ENCODE measurements around the genes REN and PPP1R15B.

DNA sequence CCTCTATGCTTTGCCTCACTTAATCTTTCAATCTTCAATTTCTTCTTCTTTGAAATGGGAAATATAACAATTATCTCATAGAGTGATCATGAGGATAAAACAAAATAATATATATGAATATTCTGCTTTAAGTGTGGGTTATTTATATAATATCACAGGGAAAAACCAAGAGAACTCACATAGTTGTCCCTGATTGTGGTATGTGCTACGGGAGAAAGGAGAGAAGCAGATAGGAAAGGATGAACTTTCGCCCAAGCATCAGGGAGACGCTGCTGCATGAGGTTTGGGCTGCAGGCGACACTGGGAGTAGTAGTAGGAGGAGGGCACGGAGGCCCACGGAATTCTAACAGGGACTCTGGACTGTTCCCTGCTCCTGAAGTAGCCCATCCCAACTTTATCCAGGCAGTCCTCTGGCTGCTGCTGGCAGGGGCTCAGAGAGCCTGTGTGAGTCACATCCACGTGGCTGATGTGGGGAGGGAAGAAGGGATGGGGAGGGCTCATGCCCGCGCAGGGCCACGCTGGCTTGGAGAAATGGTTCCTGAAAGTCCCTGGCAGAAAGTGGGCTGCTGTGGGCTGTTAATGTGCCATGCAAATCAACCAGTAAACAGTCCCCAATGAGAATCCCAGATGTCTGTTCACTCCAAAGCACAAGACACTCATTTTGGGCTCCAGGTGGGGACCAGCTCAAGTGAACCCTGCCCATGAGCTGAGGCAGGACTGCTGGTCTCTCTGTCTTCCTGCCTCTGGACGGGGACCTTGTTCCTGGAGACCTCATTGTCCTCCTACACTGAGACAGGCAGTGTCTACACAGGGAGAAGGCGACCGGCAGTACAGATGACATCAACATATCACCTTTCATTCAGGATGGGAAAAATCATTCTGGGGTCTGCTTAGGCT lies 57.5 kb upstream of the FMOD start:
- RRBS, result no CpG with 5 or more reads among the region's 13 CpGs

DNA sequence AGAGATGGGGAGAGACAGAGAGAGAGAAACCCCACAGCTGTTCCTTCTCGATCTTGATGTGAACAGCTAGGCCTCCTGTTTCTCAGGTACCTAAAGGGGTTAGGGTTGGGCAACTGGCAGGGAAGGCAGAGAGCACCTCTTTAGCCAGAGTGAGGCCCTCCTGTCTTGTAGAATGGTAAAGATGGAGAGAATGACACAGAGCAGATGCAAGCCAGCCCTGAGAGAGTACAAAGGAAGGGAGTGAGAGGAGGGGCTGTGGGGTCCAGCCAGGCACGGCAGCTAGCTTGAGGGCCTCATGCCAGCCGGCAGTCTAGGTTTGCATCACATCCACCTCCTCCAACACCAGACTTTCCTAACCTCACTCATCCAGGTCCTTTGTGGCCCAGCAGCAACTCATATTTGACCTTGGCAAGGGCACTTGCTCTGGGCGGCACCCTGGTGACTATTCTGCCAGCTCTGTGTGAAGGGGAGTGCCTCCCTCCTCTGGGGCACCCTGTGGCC lies 13.2 kb downstream of the OPTC start:
- RRBS, result no CpG with 5 or more reads among the region's 4 CpGs

DNA sequence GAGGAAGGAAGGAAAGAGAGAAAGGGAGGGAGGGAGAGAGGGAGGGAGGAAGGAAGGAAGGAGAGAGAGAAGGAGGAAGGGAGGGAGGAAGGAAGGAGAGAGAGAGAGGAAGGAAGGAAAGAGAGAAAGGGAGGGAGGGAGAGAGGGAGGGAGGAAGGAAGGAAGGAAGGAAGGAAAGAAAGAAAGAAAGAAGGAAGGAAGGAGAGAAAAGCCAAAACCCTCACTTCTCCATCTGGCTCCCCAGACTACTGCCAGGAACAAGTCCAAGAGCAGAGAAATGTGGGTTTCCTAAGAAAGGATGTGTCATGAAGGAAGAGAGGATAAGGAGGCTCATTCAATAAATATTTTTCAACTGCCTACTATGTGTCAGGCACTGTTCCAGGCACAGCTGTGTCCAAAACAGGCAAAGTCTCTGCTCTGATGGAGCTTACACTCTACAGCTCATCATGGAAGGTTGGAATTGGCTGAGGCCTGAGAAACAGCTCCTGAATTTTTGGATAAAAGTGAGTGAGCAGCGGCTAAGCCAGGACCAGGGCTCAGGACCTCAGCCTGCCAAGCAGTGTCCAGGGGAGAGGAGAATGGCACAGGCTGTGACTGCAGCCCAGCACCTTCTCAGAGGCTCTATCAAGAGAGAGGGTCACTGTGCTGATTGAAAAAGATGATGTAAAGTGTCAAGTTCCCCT lies 42.6 kb upstream of the ATP2B4 start:
- RRBS, result no CpG with 5 or more reads among the region's 1 CpG

- RRBS, result no CpG with 5 or more reads among the region's 25 CpGs
Observed at GRCh38 chr1:203627710-203628627, 1.3 kb downstream of the ATP2B4 start.

DNA sequence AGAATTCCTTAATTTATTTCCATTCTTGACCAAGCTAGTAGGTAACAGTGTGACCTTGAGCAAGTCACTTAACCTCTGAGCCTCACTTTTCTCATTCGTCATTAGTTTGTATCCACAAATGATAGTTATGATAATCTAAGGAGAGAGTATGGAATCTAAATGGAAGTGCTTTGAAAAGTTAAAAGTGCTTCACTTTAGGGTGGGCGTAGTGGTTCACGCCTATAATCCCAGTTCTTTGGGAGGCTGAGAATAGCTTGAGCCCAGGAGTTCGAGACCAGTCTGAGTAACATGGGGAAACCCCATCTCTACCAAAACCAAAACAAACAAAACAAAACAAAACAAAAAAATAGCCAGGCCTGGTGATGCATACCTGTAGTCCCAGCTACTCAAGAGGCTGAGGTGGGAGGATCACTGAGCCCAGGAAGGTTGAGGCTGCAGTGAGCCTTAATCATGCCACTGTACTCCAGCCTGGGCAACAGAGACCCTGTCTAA lies 22.7 kb downstream of the ATP2B4 start:
- RRBS, result no CpG with 5 or more reads among the region's 4 CpGs

GRCh38 chr1:203668355-203668971 lies 41.8 kb downstream of the ATP2B4 start:
- RRBS, result no CpG with 5 or more reads among the region's 1 CpG

GRCh38 chr1:203799670-203800325 lies 4.4 kb downstream of the ZBED6 start:
- RRBS, result no CpG with 5 or more reads among the region's 1 CpG

GRCh38 chr1:203846981-203847821 lies 14.2 kb upstream of the SNRPE start:
- RRBS, result no CpG with 5 or more reads among the region's 11 CpGs

GRCh38 chr1:204065066-204065737 lies 7.7 kb upstream of the SOX13 start:
- RRBS, result no CpG with 5 or more reads among the region's 4 CpGs

GRCh38 chr1:204108237-204109268 lies 35.6 kb downstream of the SOX13 start:
- RRBS, result no CpG with 5 or more reads among the region's 21 CpGs

GRCh38 chr1:204122467-204123234 lies 29.2 kb downstream of the ETNK2 start:
- RRBS, result no CpG with 5 or more reads among the region's 10 CpGs

GRCh38 chr1:204145707-204146047 lies 6.2 kb downstream of the ETNK2 start:
- RRBS, result no CpG with 5 or more reads among the region's 5 CpGs

DNA sequence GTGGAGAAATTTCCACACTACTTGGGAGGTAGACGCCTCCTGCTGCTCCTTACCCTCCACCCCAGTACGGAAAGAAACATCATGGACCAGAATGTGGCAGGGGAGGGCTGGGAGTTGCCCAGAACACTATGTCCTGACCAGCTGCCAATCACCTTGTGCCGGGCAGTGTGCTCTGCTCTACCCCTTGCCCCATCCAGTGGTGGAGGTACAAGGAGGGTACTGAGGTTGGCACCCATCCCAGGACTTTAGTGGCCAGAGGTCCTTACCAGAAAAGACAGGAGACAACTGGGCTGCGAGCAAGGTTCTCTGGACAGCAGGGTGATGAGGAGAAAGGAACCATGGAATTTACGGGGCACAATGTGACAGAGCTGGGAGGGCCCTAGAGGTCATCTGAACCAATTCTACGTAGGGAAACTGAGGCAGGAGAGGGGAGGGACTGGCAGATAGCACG lies 1.6 kb downstream of the ETNK2 start:
- RRBS, result no CpG with 5 or more reads among the region's 7 CpGs

DNA sequence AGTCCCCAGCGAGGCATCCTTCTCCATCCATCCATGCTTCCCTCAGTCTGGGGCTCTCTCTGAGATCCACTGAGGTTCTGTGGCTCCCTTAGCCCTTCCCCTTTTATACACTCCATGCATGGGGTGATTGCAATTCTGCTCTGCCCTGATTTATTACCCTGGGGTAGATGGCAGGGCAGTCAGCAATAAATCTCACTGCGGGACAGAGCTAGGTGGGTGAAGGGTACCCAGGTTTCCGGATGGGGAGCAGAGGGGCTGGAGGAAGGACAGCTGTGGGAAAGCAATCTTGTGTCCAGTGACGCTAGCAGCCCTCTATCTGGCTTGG lies at the start of gene REN:
Gene REN (minus strand): TSS at position 79 of the 325 bp plus-strand sequence.
- RRBS, result no CpG with 5 or more reads among the region's 4 CpGs

- RRBS, result no CpG with 5 or more reads among the region's 9 CpGs
Observed at GRCh38 chr1:204264752-204265319, 51.0 kb upstream of the GOLT1A start.

GRCh38 chr1:204286585-204287436 lies 72.9 kb downstream of the PLEKHA6 start:
- RRBS, result no CpG with 5 or more reads among the region's 10 CpGs

DNA sequence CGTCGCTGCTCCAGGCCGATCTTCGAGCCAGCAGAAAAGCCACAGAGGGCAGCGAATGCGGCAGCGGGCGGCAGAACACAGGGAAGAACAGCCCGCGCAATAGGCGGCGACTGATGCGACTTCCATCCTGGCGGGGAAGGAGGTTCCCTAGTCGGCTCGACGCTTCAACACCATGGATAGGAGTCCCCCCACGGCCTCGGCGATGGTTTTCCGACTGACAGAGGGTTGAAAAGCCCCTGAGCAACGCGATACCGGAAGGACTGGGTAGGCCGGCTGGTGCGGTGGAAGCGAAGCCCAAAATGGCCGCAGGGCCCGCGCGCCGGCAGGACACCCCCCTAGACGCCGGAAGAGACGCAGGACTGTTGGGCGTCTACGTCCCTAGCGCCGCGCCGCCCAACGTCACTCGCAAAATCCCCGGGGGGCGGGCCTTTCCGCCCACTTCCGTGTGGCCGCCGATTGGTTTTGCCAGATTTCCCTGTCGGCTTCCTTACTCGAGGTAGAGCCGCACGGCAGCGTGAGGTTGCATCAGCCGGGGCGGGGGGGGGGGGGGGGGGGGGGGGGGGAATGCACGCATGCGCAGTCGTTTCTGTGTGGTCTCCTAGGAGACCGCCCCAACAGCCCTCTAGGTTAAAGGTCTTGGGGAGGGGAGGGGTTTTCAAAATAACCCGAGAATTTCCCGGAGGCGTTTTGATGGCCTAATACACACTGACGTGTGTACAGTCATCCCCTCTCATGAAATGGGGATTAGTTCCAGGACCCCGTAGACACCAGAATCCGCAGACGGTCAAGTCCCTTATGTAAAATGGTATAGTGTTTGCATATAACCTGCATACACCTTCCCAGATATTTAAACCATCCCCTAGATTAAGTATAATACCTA lies at the start of gene PPP1R15B:
Gene PPP1R15B (minus strand): TSS at position 301 of the 880 bp plus-strand sequence.
- RRBS, result 2% methylated on average over 28 of the region's 67 CpGs

DNA sequence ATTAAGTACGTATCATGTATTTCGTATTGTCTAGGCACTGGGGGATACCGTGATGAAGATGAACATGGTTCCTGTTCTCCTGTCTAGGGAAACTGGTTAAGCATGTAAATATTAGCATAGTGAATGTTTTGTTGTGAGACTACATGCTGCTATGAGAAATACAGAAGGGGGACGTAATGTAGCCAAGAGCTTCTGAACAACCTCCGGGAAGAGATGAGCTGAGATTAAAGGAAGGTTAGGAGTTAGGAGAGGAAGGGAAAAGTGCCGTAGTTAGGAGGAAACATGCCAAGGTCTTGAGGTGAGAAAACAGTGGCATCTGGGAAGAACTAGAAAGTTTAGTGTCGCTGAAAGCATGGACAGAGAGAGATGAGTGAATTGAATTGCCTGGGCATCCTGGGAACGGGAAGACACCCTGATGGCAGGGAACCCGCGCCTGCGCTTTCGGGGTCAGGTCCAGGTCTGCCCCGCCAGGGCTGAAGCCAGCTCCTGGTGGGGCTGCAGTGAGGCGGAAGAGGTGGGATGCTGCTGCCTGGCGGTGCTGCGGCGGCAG lies 45.6 kb downstream of the MDM4 start:
- RRBS, result no CpG with 5 or more reads among the region's 17 CpGs

DNA sequence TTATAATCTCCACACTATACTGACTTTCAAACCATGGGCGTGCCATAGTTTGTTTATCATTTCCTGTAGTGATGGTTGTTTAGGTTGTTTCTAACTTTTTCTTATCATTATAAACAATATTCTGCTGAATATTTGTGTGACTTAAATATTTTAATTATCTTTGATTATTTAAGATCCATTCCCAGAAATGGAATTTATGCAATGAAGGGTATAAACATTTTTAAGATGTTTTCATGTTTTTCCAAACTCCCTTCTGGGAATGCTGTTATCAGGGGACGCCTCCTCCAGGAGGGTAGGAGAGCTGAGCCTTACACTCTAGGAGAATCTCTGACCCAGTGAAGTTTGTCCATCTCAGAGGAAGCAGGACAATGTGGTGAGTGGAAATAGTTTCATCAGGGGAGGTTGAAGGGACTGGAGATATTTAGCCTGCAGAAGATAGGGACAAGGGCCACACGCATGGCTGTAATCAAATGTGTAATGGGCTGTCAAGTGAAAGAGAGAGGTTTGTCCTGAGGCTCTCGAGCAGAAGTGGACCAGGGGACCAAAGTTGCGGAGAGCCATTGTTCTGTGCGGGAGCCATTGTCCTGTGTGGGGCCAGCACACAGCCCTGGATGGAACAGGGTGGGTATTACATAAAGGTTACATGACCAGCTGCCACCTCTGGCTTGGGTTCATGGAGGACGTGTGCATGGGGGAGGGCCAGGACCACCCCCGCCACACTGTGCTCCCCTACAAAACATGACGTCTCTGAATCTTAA lies 41.5 kb downstream of the NFASC start:
- RRBS, result no CpG with 5 or more reads among the region's 9 CpGs

GRCh38 chr1:204915607-204916492 lies 87.4 kb downstream of the NFASC start:
- RRBS, result no CpG with 5 or more reads among the region's 8 CpGs